Right common carotid artery plus branches (tissue), 1 donor: ENCODE measurements around a stretch of chr6.

DNA sequence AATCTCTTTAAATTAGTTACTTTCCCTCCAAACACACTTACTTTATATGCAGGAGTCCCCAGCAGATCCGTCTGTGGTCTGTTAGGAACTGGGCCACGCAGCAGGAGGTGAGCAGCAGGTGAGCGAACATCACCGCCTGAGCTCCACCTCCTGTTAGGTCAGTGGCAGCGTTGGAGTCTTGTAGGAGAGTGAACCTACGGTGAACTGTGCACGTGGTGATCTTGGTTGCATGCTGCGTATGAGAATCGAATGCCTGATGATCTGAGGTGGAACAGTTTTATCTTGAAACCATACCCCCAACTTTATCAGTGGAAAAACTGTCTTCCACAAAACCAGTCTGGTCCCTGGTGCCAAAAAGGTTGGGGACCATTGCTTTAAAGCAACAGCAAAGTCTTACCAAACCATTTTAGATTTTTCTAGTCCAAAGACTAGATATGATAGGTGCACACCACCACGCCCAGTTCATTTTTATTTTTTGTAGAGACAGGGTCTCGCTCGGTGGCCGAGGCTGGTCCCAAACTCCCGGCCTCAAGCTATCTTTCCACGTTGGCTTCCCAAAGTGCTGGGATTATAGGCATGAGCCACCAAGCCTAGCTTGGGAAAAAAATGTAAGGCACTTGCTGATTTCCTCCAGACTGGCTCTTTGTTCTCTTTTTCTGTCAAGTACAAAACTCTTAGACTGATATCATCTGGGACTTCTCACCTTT is 4.9 kb downstream of the SERPINB6 start:
- PRO-cap = no peak

GRCh38 chr6:2976443-2976860 is 5.1 kb upstream of the SERPINB6 start:
- PRO-cap = no peak

DNA sequence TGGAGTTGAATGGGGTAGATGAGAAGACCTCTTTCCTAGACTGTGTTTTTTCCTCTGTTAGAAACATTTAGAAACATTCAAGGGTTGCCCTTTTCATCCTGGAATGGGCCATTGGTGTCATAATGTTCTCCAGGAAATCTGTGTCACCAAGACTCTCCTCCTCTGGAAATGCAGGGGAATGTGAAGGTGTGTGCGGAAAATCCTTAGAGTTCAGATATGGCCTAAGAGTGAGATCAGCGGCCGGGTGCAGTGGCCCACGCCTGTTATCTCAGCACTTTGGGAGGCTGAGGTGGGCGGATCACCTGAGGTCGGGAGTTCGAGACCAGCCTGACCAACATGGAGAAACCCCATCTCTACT is 13.0 kb downstream of the RIPK1 start:
- PRO-cap = no peak

GRCh38 chr6:3118068-3118488 is 433 bp upstream of the BPHL start:
- PRO-cap = bidirectional peak, plus-strand start at chr6:3118359, minus-strand start at chr6:3118368

DNA sequence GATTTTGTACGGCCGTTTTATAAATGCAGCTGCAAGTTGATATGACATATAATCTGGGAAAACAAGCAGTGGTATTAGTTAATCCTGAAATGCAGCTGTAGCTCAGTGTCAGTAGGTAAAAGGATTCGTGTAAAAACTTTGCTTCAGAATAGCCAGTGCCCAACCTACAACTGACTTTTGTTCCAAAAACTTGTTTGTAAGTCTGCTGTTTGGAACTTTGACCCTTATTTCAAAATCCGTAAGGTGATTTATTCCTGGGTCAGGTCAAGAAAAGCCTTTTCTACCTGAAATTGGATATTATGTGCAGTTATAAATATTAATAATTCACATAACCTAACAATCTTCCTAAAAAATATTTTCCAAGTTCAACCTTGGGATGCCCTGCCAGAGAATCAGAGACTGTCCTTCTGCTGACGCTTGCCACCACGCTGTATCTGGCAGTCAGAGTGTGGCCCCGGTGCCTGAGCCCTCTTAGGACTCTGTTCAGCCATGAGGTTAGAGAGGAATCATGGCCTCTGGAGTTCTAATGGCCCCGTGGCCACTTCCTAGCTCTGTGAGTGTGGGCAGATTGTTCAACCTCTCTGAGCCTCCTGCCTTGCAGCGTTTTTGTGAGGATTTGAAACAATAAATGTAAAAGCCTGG is 2.1 kb downstream of the BPHL start:
- PRO-cap = no peak

GRCh38 chr6:3178758-3179232 is 21.5 kb upstream of the TUBB2A start:
- PRO-cap = no peak

DNA sequence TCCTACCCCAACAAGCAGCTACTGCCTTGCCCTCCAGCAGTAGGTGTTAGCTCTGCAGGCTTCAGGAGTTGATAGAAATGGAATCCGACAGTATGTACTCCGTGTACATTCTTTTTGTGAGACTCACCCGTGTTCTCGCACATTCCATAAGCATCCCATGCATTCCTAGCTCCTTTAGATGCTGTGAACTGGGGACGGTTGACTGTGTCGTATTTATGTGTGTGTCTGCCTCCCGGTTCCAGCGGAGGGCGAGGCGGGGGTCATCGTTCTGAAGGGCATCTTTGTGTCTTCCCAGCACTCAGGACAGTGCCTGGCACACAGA is 11.6 kb upstream of the PSMG4 start:
- PRO-cap = no peak

GRCh38 chr6:3270346-3271081 is 11.8 kb downstream of the PSMG4 start:
- PRO-cap = no peak

- PRO-cap = unidirectional peak, plus-strand start at chr6:3376195; unidirectional peak, minus-strand start at chr6:3376484
These were observed 80.7 kb downstream of the SLC22A23 start for GRCh38 chr6:3375928-3376753.

GRCh38 chr6:3377871-3378681 is 78.8 kb downstream of the SLC22A23 start:
- PRO-cap = no peak

DNA sequence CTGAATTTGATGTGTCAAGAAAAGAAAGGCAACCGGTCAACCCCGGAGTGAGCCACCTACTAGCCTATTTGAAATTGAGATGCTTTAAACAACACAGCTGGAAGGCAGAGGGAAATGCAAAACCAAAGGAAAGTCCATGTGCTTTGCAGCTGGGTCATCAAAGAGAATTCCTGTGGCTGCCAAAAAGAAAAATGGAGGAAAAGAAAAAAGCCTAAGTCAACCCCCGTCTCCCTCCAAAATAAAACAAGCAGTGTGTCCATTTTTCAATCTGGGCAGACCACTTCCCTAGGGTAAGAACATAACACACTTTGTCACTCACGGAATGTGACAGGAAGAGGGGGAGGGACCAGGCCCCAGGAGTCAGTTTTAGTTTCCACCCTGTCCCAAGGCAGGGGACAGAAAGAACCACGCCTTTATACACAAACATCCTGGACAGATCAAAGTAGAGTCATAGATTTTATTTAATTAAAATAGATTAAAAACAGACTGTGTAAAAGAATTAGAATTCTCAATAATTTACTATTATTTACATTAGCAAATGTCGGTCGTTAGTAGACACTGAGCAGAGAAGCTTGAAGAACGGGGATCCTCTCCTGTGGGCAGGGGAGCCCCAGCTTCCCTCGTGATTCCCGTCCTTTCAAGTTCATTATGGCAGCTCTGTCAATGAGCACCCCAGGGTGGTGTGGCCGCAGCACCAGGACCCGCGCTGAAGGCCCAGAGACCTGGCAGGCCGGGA is 29.2 kb downstream of the PXDC1 start:
- PRO-cap = no peak

- PRO-cap = no peak
These were observed 2.0 kb upstream of the PXDC1 start for GRCh38 chr6:3753408-3754096.

DNA sequence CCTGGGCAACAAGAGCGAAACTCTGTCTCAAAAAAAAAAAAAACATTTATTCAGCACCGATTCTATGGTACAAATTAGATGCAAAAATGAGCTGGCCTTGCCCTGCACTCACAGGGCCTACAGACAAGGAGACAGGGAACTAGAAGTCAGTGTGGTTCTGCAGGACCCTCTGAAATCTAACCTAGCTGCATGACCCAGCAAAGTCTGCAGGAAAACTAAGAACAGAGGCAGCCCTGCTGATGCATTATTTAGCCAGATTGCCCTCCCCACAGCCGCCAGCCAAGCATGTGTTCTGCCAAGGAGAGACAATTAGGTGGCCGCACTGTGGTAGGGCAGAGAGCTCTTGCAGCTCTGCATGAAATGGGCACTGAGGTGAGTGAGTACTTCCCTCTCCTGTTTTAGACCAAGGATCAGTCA is 24.0 kb upstream of the FAM50B start:
- PRO-cap = no peak

GRCh38 chr6:4087129-4087691 is 8.3 kb upstream of the FAM217A start:
- PRO-cap = no peak

DNA sequence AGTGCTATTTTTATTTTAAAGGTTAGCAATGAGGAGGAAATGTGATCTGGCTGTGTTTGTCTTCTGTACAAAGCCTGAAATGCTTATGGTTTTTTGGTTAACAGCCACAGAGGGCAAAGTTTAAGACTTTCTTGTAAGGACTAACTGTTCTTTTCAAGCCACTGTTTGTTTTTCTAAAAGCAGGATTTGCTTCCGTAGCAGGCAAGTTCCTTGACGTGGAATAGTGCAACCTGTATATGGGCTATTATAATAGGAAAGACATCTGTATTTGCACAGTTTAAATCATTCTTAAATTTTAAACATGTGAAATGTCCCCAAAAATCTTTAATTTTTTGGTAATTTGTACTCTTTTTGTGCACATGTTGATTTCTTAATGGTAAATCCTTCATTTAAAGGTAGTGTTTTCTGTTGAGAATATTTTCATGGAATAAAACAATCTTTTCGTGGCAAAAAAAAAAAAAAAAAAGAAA is 25.8 kb downstream of the ECI2 start:
- PRO-cap = no peak

DNA sequence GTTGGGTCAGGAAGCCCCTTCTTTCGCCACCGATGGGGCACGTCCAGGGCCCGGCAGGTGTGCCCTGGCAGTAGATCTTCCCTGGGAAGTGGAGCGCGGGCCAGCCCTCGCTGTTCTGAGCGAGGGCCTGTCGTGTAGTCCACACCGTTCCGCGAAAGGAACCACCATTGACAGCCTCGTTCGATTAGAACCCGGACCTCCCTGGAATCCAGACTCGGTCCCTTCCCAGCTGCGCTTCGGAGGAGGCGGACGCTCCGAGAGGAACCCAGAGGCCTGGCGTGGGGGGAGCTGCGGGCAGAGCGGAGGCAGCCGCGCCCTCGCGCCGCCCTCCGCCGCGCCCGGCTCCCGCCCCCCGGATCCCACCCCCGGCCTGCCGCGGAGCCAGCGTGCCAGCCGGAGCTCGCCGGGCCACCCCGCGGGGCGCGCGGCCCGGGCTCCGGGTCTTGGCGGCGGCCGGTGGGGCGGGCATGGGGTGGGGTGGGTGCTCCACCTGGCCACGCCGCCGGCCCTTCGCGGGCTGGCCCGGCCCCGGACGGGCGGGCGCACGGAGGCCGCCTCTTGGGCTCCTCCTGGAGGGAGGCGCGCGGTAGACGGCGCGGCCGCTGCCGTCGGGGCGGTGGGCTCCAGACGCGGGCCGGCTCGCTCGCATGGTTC is 767 bp upstream of the CDYL start:
- PRO-cap = bidirectional peak, plus-strand start at position 513 of the sequence, minus-strand start at position 519 of the sequence

DNA sequence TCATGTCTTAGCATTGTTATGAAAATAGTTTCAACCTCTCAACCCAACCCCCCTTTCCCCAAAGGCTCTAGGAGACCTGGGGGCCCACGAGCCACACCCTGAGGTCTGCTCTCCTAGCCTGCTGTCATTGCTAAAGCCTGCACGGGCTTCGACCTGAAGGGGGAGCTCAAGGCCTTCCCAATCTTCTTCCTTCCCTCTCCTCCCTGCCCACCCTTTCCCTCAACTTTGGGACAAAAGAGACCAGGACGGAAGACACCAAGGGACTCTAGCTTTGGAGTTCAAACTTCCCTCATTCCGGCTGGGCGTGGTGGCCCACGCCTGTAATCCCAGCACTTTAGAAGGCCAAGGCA is 28.0 kb upstream of the PPP1R3G start:
- PRO-cap = no peak

GRCh38 chr6:5086269-5086898 is 1.2 kb downstream of the PPP1R3G start:
- PRO-cap = no peak

GRCh38 chr6:5204634-5205539 is 55.9 kb downstream of the LYRM4 start:
- PRO-cap = no peak

GRCh38 chr6:5294250-5294835 is 33.0 kb downstream of the FARS2 start:
- PRO-cap = no peak